Retinal pigment epithelial cell (primary cell): ENCODE results near the genes ZIC1 and GYG1.

DNA sequence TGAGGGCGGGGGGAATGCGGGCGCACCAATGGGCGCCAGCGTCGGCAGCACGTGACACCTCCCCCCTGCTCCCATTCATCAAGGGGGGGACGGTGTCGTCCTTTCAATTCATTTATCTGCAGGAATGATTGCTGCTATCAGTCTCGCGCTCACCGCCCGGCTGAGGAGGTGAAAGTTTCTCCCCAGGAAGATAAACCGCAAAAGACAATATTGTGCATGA lies at the start of gene ZIC1:
TSS of gene ZIC1 (plus strand) at position 106 of the 220 bp plus-strand sequence.
- RRBS = no CpG with 5 or more reads among the region's 14 CpGs

DNA sequence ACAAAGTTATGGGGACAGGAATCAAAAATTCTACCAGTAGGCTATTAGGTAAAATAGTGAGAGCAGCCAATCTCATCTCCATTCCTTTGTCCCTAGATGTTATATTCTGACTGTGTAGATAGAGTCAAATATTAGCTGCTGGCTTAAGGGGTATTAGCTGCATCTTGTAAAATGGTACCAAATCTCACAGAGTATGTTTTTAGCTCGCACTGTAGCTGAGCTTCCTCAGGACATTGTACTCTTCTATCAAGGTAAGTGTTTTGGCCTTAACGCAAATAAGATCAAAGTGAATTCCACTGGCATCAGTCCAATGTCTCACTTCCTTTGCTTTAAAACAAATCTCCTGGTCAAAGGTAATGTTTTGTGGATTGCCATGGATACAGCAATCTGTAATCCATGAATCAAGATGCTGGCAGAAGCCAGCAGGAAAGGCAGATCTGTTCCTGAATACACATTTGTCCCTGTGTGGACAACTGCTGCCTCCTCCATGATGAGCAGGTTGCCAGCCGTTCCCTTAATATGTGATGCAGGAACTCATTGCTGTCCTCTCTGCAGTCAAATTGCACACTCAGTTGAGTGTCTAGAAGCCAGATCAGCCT lies 96.8 kb upstream of the AGTR1 start:
- RRBS = no CpG with 5 or more reads among the region's 3 CpGs

GRCh38 chr3:148794336-148794676 lies 33.3 kb upstream of the CPB1 start:
- RRBS = no CpG with 5 or more reads among the region's 2 CpGs

DNA sequence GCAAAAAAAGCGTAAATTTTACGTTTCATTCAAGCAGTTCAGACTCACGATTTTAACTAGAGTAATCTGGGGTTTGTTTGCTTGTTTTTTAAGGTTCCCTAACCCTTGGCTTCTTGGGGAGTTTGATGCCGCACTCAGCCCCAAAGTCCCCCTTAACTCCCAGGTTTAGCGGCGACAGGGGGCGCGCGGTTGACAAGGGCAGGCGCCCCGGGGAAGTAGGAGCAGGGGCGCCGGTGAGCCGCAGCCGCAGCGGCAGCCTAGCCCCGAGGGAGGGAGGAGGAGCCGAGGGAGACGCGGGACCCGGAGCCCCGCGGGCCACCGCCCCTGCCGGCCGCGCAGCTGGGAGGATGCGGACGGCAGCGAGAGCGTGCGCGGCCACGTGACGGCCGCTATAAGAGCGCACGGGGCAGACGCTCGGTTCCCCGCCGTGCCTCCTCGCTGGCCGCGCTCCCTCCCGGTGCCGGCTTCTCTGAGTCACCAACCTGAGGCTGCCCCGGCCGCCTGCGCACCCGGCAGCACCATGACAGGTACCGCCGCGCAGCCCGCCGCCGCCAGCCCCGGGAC lies at the start of gene GYG1:
TSS of gene GYG1 (plus strand) at position 420 of the 564 bp plus-strand sequence.
- RRBS = 1% methylated on average over 13 of the region's 58 CpGs

- RRBS = no CpG with 5 or more reads among the region's 4 CpGs
Observed at GRCh38 chr3:148996223-148996574, 4.9 kb downstream of the GYG1 start.

DNA sequence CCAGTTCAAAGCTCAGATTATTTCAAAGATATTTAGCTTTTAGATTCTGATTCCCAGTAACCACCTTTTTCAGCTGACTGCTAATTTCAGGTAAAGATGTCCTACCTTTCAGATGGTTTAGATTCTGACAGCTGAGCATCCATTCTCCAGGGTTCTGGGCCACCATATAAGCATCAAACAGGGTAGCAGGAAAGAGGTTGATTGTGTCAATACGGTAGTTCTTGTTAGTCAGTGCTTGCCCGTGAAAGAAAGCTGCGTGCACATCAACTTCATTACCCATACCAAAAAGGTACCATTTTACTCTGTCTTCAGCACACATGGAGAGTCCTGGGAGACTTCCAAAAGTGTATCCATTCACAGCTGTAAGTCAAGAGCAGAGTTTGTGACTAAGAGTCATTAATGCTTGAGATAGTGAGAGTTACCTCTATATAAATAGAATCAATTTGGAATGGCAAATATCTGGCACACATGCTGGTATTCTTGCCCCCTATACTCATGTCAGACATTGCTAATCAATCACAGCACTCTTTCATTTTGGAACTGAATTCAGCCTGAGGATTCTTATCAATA lies 14.3 kb downstream of the CP start:
- RRBS = no CpG with 5 or more reads among the region's 3 CpGs

- RRBS = no CpG with 5 or more reads among the region's 1 CpG
Observed at GRCh38 chr3:149245711-149246009, 24.0 kb upstream of the CP start.

DNA sequence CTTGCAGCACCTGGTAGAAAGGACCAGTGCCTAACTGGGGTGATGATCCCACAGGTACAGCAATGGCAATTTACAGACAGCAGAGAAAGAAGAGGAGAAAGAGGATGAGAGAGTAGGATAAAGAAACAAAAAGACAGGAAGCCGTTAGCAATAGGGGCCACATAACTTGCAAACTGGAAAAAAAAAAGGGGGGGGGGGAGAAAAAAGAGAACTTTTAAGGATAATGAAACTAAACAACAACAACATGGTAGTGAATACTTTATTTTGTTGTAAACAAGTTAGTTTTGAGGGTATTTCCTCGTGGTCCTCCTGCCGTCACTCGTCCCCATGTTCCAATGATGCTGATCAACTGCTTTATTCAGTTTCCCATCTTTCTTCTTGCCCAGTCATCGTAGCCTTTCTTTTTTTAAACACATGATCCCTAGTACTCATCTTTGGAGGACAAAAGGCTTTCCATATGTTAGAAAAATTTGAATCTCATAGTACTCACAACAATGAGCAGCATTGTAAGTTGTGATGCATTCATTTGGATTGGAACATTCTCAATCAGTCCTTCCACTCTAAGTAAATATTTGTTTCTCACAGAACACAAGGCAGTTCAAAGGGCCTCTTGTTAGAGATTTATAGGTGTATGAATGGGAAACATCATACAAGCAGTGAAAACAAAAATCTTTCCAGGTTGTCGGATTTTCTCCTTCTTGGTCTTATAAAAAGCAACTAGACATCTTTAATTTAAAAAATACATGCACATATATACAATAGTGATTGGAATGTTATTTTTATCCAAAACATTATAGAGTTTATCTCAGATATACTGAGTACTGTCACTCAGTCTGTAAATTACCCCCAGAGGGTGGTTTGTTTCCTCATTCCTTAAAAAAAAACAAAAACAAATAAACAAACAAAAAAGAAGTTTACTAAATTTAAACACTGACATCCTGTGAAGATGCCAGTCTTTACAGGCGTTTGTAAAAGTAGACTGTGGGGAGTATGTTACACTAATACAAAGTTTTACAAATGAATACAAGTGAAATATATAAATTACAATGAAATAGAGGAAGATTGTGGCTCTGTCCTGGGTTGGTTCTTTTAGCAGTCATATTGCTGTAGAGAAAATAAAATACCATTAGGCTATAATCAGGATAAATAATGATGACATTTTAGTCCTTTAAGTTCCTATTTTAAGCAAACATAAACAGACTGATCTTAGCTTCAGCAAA lies 8.3 kb downstream of the TM4SF1 start:
- RRBS = no CpG with 5 or more reads among the region's 7 CpGs

DNA sequence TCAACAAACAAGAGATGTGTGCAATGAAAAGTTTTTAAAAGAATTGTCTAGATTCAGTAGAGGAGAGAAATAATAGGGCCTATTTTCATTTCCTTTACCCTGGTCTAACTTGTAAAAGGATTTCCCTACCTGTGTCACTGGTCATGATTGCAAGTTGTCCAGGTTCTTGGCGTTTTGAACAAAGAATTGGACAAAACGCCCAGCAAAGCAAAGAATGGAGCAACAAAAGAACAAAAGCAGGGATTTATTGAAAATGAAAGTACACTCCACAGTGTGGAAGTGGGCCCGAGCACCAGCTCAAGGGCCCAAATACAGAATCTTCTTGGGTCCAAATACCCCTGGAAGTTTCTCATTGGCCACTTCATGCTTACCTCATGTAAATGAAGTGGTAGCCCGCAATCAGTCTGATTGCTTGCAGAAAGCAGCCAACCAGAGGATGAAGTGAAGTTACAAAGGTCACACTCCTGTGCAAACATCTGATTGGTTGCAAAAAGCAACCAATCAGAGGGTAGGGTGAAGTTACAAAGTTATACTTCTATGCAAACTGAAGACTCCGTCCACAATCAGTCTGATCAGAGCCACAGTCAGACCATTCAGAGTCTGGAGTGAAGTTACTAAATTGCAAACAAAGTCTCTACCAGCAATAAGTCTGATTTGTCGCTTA lies 8.2 kb upstream of the TM4SF1 start:
- RRBS = no CpG with 5 or more reads among the region's 6 CpGs

DNA sequence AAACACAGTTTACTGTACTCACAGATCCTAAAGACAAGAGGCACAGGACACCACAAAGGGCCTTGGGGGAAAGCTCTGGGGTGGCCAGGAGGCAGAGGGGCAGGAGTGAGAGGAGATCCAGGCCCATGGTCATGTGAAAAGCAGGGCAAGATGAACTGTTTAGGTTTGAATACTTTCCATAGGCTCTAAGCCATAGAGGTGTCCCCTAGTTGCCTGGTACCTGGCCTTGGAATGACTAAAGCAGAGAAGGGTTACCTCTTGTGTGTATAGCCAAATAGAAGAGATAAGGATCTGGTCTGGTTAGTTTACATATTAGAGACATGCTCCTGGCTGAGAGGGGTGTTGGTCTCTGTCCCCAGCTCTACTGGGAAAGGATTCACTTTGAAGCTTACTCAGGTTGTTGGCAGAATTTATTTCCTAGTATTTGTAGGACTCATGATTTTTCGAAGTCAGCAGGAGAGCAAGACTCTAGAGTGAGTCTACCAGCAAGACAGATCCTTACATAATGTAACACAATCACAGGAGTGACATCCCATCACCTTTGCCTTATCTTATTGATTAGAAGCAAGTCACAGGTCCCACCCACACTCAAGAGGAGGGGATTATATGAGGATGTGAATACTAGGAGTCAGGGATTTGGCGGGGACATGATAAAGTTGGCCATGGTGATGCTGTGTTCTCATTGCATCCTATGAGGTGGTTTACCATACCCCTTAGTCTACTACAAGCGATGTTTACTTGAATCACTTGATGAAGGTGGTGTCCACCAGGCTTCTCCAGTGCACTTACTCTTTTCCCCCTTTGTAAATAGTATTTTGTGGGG lies 11.4 kb upstream of the TM4SF1 start:
- RRBS = no CpG with 5 or more reads among the region's 3 CpGs

GRCh38 chr3:149401944-149402347 lies 24.5 kb upstream of the TM4SF1 start:
- RRBS = no CpG with 5 or more reads among the region's 2 CpGs

DNA sequence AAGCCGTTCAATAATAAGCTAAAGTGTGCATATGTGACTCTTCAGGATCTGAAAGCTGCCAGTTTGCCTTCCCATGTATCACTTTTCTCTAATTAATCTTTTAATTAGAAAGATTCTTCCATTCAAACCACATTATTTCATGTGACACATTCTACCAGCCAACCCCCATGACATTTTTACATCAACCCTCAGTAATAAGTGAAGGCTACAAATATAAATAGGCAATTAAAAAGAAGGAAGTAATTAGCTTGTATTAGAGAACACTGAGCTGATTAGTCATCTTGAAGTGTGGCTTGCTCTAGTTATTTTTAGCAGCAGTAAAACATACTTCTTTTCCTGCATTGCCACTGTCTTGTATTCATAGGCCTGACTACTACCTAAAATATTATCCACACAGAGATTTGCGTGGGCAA lies 31.7 kb upstream of the TM4SF4 start:
- RRBS = no CpG with 5 or more reads among the region's 2 CpGs

GRCh38 chr3:149473758-149474146 lies 745 bp upstream of the TM4SF4 start:
- RRBS = no CpG with 5 or more reads among the region's 3 CpGs

DNA sequence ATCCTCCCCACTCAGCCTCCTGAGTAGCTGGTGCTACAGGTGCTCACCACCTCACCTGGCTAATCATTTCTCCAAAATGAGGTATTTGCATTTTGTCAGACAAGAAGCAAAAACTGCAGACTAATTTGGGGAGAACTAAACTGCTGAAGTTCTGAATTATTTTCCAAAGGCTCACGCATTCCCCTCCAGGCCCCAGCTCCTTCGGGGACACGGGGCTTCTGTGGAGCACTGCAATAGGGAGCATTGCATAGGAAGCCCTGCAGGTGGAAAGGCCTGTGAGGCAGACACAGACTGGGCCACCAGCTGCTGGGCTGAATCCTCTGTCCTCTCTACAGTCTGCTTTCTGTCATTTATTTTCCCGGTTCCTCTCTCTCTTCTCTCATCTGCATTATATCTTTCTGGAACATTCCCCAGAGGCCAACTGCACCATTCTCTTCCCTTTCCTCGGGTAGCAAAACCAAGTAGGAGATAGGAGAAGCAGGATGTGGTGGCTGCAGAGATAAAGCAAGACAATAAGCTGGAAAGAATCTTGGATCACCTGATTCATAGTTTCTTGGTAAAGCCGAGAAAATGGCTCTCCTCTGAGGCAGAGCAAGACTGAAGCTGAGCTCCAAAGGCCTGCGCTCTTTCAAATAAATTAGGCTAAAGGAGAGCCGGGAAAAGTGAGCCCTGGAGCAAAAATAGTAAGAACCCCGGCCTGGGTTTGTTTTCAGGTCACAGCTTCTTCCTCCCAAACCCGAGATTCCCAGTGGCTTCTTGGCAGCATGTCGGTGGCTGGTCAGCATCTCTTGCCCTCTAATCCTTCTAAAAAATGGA lies 5.2 kb downstream of the TM4SF4 start:
- RRBS = no CpG with 5 or more reads among the region's 11 CpGs

GRCh38 chr3:149507448-149508580 lies 33.3 kb downstream of the TM4SF4 start:
- RRBS = no CpG with 5 or more reads among the region's 15 CpGs

DNA sequence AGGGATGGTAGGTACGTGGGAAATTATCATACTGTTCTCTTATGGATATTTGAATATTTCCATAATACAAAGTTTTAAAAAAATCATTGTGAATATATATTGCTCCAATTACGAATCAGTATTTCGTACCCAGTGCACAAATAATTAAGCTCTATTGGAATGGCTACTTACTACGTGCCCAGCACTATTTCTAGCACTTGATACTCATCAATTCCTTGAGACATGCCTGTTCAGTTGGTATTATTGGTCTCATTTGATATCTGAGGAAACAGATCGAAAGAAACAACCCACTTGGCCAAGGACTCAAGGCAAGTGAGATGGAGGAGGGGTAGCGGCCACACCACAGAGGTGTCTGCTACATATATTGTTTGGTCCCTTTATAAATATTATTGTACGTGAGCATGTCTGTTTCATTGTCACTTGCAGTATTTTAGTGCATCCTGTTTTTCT lies 42.3 kb downstream of the WWTR1 start:
- RRBS = no CpG with 5 or more reads among the region's 7 CpGs

DNA sequence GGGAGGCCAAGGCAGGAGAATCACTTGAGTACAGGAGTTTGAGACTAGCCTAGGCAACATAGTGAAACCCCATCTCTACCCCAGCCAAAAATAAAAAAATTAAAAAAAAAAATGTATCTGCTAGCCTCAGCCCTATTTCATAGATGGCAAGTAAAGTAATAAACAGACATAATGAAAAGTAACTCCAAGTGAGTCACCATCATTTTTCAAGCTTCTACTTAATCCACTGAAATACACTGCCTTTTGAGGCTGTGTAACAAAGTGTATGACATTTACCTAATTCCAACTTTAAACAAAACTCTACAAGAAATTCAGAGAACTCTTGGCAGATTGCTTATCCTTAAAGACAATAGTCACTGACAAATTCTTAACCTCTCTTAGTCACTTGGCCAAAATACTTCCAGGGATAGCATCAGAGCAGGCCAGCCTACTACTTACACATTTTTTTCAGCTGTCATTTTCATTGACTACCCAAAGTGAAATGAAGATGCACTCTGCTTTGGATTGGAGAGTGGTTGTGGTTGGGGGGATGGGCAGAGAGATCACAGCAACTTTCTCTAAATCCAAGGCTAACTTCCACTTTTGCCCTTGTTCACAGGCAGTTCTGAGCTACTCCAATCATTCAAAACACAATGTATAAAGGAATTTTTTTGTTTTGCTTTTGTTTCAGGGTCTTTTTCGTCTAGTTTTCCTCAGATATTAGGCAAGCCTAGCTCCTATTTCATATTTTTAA lies 3.6 kb downstream of the WWTR1 start:
- RRBS = no CpG with 5 or more reads among the region's 1 CpG

DNA sequence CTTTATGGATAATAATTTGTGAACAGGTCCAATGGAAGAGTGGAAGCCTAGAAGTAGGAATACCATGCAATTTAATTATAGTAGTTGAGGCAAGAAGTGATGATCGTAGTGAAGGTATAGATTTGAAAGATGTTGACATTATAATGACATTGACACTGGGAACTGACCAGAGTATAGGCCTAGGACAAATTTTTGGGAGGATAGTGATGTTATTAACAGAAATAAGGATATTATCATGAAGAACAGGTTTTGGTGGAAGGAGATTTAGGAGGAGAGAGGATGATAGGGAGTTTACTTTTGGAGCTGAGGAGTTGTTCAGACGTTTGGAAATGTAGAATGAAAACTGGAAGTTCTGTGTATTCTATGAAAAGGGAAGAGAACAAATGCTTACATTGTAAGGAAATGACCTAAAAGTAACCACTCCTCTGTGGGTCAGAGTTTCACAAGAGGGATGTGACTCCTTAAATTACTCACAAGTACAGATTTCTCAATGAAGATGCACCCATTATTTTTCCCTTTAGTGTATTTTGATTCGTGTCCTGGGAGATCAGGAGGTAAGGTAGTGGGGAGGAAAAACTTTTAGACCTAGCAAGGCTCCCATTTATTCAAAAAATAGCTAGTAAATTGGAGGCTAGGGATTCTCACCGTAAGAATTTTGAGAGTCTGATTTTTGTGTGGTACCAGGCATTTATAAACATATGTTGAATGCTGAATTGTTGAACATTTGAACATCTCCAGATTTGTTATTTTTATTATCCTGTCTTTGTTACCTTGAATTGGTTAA lies 3.9 kb downstream of the RNF13 start:
- RRBS = no CpG with 5 or more reads among the region's 4 CpGs

DNA sequence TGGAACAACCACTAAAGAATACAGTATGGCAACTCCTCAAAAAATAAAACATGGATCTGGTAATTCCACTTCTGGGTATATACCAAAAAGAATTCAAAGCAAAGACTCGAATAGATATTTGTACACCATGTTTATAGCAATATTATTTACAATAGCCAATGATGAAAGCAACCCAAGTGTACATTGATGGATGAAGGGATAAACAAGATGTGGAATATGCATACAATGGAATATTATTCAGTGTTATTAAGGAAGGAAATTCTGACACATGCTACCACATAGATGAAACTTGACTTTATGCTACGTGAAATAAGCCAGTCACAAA lies 55.3 kb downstream of the PFN2 start:
- RRBS = no CpG with 5 or more reads among the region's 2 CpGs